HT-29 (cell line): Measurements from ENCODE around the genes H2AC12, ZSCAN23 and GPX6.

GRCh38 chr6:27133716-27134208 is 919 bp downstream of the H2AC11 start:
- RAMPAGE, long total RNA = no peak

GRCh38 chr6:27138959-27139080 is 262 bp upstream of the H4C9 start:
- RAMPAGE, long total RNA = no peak

- RAMPAGE, long total RNA = start-site peak on the plus strand at chr6:27147101-27147110, 598 and 1,716 reads in 2 replicates
Observed at GRCh38 chr6:27146942-27147841, at the start of gene H2AC12. Gene H2AC12 (plus strand): TSS chr6:27147106.

DNA sequence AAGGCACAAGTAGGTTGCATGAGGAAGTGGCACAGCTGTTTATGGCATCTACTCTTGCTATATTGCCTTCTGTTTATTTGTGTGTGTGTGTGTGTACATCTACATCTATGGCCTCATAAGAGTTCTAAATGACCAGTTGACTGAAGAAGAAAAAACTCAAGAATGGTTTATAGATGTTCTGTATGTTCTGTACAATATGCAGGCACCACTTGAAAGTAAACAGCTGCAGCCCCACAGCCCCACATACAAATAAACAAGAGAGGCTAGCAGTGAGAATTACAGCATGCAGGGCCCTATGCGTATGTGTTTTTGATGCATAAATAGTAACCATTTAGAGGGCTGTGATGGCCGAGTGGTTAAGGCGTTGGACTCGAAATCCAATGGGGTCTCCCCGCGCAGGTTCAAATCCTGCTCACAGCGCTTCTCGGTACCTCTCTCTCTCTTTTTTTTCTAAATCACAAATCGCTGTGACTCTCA is 38.0 kb upstream of the PRSS16 start:
- RAMPAGE, long total RNA = no peak

GRCh38 chr6:27275183-27275463 is 27.6 kb downstream of the PRSS16 start:
- RAMPAGE, long total RNA = no peak

- RAMPAGE, long total RNA = no peak
Observed at GRCh38 chr6:27280160-27280550, 31.9 kb downstream of the POM121L2 start.

DNA sequence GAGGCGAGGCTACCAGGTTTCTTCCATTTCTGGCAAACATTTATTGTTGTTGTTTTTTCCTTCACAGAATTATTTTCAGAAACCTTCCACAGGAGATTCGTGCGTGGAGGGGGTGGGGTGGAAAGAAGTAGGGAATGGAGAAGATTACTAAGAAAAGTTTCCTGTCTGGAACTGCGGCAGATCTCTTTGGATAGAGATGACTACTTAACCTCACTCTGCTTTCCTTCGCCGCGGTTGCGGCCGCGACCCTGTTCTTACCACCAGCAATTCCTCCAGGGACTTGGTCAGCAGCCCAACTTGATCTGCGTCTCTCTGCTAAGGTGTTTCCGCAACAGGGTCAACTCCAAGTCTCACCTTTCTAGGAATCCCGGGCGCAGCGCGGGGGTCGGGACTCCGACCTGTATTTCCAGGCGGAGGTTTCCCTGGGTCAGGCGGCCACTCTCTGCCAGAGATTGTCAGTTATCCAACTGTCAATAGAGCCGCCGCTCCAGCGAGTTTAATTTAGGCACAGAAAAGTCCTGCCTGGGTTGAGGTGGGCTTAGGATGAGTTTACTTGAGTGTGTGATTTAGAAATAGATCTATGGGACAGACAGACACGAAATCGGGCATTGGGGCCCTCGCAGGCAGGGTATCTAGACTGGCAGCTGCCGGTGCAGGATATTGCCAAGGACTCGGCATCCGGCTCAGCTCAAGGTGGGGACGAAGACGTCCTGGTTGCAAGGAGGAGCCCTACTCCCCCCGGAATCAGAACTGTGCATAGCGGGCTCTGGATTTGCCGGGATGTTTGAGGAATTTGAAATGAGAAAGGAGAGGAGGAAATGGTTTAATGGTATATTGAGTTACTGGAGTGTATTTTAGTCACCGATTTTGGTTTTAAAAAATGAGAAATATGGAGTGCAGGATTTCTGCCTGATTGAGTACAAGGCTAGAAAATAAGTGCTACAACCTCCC is 23.9 kb downstream of the POM121L2 start:
- RAMPAGE, long total RNA = no peak

DNA sequence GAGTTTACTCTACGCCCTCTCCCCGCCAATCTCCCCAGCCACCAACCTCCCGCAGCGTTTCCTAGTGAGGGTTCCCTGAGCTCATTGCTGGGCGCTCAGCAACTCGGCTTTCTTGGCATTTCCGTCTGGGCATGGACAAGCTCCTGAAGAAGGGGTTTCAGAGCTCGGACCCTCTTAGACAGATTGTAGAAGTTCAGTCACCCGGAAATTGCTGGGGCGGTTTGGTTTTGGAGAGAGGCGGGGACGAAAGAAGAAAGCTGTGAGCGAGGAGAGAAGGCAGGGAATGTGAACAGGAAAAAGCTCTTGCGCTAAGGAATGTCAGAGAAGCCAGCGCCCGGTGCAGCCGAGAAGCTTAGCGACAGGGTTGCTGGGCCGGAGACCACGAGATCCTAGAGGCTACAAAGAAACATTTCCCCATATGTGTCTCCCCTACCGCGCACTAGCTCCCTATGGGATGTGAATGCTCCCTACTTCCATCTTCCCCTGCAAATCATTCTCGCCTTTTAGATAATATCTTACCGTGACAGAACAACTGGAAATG is 15.9 kb downstream of the POM121L2 start:
- RAMPAGE, long total RNA = no peak

DNA sequence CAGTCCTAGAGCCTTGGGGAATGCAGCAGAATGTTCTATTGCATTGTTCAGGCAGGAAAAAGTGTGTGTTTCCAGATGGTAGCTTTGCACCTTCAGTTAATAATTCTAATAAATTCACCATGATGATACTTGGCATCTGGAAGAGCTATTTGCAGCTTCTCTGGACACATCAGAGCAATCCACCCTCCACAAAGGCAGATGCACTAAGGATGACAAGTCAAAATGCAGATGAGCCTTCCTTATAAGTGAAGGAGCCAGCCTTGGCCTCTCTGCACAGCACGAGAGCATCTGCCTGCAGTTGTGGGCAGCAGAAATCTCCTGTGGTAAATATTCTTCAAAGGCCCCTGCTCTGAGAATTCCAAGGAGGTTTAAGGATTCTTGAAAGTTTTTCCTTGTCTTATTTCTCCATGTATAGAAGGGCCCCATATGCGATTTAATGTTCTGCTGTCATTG is 6.9 kb upstream of the POM121L2 start:
- RAMPAGE, long total RNA = no peak

DNA sequence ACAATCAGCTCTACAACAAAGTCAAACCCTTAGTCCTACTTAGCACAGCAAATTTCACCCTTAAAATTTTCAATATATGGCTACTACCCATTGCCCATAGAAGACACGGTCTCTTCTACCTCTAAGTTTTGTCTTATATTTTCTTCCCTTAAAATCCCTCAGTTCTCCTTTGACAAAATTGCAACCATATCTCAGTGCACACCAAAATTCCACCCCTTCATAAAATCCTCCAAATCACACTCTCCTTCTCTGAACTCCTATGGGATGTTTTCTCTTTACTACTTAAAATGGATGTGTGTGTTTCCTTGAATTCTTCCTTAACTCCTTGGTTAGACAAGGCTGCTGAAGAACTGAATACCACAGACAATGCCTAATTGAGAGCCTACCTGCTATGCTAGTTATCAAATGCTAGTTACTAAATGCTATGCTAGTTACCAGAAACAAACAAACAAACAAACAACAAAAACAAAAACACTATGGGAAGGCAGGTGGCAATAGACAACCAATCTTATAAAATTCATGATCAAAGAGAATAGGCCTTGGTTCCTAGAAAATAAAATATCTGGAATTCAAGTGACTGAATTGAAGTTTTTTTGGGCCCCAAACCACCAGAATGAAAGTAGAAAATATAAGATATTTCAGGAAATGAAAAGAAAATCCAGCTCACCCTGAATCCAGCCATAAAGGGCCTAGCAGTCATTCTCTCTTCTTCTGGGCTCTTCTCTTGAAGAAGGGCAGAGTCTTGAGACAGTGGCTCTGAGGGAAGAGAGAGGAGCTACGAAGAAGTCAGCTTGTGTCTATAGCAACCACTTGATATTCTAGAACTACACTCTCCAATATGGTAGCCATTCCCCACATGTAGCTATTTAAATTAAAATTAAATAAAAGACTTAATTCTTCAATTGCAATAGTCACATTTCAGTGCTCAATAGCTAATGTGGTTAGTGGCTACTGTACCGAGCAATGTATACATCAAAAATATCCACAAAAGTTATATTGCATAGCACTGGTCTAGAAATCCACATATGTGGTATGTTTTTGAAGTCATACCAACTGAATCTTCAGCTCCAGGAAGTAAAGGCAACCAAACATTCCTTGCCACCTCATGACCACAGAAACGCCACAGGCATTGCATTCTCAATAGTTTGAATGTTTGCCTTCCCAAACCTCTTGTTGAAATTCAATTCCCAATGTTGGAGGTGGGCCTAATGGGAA is 18.7 kb upstream of the ZNF391 start:
- RAMPAGE, long total RNA = no peak

GRCh38 chr6:27374758-27375596 is 13.6 kb upstream of the ZNF391 start:
- RAMPAGE, long total RNA = no peak

DNA sequence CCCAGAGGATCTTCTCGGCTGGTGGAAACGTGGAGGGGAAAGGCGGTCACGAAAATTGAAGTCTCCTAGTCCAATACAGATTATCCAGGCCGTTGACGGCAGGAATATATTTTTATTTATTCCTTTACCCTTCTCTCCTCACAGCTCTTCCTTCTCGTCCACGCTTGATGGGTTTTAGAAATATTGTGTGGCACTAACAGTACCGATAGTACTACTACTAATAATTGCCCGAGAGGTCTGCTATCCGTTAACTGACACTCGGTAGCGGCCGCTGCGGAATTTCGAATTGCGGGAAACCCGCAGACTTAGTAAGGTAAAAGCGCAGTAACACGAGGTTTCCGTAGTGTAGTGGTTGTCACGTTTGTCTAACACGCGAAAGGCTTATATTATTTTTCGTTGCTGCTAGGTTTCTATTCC is 127.4 kb downstream of the H2BC13 start:
- RAMPAGE, long total RNA = no peak

DNA sequence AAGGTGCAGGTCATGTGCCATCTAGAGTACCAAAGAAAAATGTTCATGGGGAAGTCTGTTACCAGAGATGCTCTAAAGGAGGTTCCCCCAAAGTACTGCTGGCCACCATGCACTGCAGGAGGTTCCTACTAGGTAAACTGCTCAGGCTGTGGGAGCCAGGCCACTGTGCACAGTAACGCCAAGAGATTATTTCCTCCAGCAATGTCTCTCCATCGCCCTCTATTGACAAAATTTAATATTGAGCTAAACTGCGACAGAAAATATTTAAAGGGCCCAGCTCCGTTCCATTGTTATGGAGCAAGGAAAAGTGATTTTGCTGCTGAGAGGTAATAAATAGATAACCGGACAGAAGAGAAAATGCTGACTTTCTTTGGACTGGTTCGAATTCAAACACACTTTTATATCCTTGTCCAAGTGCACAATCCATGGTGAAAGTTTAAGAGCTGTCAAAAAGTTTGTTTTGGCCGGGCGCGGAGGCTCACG is 55.5 kb downstream of the H2BC13 start:
- RAMPAGE, long total RNA = no peak

GRCh38 chr6:27791078-27791786 is 16.5 kb downstream of the H2BC13 start:
- RAMPAGE, long total RNA = no peak

- RAMPAGE, long total RNA = no peak
Observed at GRCh38 chr6:27811908-27813212, 2.2 kb downstream of the H2AC14 start.

- RAMPAGE, long total RNA = no peak
Observed at GRCh38 chr6:27829421-27829846, 1.9 kb downstream of the H4C12 start.

DNA sequence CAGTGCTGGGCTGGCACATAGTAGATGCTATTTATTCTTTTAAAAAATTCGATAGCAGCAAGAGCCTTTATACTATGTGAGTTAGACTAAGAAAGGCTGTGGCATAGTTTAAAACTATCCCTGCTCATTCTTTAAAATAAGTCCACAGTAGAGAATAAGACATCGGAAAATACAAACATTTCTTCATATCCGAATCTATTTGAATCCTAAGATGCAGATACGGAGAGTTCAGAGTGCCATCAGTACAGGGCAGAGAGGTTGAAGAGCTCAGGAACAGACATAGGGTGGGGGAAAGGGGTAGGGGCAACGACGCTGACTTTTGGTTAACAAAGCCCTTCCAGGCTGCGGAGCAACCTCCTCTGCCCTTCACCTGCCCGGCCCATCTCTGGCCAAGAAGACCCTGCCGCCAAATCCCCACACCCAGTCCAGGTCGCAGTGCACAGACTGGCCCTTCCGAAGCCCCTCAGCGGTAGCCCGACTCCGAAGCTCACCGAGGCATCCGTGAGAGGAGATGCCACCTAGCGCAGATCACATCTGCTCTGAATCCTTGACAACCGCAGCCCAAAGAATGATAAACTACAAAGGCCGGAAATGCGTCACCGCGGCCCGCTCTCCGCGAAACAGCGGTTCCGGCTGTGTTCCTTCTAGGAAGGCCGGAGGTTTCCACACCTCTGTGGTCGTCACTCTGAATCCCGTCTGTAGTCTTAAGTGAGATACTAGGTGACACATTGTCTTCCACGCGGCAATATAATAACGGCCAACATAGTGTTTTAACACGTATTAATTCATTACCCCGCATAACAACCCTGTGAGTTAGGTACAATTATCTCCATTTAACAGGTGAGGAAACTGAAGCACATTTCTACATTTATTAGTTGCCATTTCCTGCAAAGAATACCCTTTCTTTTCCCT is at the start of gene ZSCAN23:
Gene ZSCAN23 (minus strand): TSS at position 584 of the 912 bp plus-strand sequence.
- RAMPAGE, long total RNA = no peak

DNA sequence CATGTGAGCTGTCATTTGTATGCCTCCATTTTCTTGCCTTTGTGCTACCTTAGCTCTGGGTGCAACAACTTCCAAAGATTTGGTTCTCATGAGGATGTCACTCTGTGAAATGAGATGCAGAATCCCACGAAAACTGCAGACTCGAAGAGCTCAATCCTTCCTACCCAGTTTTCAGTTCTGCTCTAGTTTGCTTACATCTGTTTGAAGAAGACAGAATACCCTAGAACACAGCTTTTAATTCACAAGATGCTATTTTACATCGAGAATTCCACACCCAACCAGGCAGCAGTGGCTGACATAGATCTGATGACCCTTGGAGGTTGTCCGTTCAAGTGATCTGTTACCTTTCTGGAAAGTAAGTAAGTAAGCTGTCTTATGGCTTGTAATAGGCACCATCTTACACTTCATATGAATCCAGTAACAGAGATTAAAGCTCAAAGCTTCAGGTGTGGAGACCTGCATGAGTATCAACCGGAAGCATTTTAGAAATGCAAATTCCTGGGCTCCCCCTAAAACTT is 1.4 kb downstream of the GPX6 start:
- RAMPAGE, long total RNA = no peak

DNA sequence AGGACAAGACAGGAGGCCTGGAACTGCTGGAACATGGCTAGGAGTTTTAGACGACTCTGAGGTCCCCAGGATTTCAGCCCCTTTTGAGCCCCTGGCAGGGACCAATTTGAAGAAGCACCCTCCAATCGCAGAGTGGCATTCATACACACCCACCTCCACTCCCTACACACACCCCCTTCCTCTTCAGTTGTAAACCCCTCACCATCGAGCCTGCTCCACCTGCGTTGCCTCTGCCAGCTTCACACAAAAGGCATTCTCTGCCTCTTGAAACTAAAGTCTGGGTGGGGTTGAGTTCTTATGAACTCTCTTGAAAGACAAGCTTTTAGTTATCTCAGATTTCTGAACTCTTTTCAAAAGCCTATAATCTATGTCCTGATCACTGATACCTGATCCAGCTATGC is at the start of gene GPX6:
Gene GPX6 (minus strand): TSS at position 85 of the 401 bp plus-strand sequence.
- RAMPAGE, long total RNA = no peak

DNA sequence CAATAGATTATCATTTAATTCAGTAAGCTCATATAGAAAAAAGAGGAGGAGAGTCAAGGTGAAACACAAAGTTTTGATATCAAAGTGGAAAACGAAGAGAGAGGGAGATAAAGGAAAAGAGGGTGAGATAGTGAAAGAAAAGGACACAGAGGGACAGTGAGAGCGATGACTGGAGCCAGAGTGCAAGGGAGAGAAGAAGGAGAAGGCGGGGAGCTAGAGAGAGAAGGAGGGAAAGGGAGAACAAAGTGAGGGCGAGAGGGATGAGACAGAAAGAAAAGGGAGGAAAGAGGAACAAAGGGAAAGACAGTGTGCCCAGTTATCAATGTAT is 27.7 kb downstream of the GPX5 start:
- RAMPAGE, long total RNA = no peak